ENCODE data around the gene RBM44.

DNA sequence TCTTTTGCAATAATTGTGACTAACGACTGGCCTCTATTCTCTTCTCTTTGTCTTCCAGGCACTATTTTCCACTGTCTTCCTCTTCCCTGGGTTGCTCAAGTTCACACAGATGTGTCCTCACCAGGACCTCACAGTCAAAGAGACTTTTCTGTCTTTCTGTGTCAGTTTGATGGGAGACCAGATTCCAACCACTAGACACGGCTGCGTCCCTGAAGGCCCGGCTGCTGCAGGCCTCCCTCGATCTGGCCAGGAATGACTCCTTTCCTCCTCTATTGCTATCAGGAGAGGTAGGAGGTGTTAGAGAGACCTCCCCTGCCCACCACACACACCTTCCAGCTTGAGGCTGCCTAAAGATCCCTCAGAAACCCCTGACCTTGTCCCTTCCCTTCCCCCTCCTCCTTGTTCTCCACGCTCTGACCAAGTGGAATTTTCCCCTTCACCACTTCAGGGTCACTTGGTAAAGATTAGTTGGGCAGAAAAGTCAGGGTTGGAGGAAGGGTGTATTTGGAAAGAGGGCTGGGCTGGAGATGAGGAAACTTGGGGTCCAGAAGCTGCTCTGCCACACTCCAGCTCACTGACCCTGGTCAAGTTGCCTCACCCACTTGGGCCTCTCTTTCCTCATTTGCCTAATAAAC, 109.2 kb upstream of the COPS8 start:
- RRBS, result no CpG with 5 or more reads among the region's 6 CpGs

GRCh38 chr2:237156389-237156889, 70.8 kb downstream of the COPS8 start:
- RRBS, result 45% methylated on average over 12 of the region's 25 CpGs

DNA sequence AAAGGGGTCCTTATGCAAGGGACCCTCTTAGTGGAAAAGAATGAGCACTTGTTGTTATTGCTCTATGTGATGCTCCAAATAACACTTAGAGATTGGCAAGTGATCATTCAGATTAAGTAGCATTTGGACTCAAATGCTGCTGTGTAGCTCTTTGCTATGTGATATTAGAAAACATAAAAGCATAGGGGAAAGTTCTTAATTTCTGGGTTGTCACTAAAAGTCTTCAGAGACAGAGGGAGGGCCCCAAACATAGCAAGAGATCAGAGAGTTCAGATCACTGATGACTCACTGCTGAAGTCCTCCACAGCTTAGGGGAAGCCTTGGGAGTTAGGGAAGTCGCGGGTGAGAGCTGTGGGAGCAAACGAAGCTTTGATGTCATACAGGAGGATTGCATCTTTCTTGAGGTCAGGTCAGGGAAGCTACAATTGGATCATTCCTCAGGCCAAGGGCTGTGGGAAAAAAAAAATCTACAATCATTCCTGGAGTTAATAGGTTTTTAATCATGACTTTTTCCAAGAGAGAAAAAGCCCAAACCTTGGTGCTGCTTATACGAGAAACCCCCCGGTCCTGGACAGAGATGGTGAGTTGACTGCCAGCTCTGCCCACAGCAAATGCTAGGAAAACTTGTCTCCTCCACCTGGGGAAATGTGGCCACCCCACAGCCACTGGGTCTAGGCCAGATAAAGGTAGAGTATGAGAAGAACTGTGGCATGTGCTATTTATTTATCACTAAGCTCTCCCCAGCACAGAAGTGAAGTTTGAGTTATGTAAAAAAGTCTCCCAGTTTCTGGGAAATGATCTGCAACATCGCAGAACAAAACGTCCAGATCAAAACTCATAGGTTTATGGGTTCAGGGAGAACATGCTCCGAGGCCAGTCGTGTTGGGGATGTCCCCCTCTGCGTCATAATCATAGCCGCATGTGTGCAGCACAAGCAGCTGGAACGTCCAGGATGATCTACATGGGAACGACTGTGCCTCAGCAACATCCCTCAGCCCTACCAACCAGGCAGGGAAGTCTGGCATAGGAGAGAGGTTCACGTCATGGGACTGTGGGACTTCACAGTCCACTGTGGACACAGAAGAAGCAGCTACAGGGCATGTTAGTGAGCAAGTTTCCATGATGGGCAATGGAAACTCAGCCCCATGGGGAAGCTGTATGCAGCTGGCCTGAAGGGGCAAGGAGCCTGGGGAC, 96.4 kb downstream of the COPS8 start:
- RRBS, result no CpG with 5 or more reads among the region's 14 CpGs

DNA sequence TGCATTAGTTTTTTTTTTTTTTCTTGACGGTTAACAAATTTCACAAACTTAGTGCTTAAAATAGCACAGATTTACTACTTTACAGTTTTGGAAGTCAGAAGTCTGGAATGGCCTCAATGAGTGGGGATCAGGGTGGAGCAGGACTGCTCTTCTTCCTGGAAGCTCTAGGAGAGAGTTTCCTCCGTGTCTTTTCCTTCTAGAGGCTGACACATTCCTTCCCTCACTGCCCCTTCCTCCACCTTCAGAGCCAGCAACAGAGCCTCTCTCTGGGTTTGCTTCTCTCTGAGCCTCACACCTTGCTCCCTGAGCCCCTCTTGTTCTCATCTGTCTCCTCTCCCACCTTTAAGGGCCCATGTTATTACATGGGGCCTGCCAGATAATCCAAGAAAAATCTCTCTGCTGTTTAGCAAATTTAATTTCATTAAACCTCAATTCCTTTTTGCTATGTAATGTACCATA, 117.1 kb downstream of the COL6A3 start:
- RRBS, result no CpG with 5 or more reads among the region's 2 CpGs

DNA sequence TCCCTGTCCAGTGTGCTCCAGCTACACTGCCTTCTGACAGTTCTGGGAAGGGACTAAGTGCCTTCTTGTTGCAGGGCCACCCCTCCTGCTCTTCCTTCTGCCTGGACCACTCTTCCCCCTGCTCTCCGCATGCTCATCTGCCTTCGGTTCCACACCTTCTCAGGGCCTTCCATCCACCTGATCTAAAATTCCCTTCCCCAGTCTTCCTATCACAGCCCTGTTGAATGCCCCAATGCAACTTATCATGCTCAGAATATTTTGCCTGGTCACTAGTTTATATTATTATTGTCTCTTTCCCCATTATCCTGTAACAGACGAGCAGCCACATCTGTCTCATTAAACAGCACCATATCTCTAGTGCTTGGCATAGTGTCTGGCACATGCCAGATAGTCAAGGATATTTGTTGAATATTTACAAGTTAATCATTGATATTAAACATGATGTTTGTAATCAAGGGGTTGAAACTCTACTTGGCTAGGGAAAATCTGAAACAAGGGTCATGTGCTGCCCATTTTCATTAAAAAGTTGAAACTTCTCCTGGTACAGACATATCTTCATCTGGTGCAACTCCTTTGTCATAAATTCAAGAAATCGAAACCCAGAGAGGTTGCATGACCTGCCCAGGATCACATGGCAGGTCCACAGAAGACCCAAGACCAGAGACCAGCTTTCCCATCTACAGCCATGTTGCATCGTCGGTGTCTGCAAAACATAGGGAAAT, 28.9 kb downstream of the COL6A3 start:
- RRBS, result no CpG with 5 or more reads among the region's 6 CpGs

DNA sequence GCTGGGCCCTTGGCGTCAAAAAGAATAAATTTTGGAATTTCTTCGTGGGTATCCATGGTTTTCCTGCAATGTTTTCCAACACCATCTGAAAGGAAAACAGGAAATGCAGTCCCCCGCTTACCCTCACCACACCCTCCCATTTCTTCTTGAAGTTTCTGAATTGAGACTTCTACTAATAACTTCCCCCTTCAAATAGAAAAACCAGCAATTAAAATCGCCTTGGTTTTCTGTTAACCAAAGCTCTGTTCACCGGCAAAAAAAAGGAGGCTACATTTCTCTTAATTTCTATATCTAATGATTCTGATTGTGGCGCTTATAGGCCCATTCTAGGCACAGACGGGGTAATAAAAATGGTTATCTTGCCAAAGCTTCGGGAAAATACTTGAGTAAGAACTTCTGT, 483 bp upstream of the COL6A3 start:
- RRBS, result no CpG with 5 or more reads among the region's 8 CpGs

DNA sequence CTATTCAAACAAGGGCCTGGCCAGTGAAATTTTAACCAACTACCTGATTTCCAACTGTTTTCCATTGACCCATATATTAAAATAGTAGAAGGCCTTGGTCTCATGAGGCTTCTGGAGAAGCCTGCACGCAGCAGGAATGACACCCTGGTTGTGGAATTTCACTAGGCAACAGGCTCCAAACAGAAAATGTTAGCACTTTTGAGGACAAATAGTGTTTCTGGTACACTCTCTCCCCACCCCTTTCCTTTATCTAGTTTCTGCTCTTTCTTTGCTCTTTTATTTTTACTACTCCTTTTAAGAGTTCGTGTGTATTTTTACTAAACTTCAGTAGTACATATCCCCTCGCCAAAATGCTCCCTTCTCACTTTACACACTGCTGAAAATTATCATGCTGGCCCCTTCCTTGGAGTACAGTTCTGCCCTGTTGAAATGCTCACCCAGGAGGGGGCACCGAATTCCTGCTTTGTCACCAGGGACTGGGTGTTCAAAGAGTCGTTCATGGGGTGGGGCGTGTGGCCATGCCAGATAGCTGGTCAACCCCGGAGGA, 22.0 kb upstream of the COL6A3 start:
- RRBS, result no CpG with 5 or more reads among the region's 7 CpGs

GRCh38 chr2:237474614-237475197, 12.3 kb upstream of the MLPH start:
- RRBS, result 2% methylated on average over 7 of the region's 25 CpGs

GRCh38 chr2:237497638-237498308, 10.7 kb downstream of the MLPH start:
- RRBS, result no CpG with 5 or more reads among the region's 18 CpGs

DNA sequence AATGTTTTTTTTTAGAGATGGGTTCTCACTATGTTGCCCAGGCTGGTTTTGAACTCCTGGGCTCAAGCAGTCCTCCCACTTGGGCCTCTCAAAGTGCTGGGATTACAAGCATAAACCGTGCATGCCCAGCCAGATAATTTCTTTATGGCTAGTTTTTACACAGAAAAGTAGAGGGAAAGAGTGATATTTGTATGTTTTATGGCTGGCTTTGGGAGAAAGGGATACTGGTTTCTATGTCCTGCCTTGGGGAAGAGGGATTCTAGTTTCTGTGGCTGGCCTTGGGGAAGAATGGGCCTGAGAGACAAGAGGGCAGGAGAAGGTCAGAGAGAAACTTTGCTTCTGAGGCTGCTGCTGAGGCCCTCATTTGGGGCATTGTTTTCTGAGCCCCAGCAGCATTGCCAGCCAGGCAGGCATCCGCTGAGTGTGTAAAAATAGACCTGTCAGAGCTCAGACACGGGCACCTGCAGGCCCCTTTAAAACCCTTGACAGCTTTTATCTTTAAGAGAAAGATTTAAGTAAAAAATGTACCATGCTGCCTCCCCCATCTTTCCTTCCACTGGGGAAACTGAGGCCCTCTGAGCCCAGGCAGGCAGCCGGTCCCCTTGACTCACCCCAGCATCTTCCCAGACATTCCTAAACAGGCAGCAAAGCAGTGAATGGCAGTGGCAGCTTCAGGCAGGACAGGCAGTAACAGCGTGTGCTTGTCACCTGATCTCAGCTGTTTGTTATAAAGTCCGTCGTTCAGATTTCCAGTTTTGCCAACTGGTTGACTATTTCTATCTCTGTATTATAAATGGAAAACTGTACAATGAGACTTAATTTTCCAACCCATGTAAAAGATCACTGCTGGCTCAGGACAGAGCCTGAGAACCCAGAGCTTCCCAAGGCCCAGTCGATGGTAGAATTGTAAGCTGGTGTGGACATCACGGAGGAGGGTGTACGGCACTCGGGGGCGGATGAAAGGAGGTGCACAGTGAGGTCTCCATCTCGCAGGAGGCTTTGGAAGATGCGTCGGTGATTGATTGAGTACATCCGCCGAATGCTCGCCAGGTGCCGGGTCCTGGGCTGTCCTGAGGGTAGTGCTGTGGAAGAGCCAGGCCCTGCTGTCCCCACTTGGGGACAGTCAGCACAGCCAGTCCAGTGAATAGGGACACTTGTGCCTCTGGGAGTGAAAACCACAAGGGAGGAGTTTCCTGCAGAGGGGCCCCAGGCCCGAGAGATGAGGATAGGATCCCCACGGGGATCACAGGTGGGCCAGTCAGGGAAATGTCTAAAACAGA, 27.7 kb downstream of the MLPH start:
- RRBS, result no CpG with 5 or more reads among the region's 21 CpGs

DNA sequence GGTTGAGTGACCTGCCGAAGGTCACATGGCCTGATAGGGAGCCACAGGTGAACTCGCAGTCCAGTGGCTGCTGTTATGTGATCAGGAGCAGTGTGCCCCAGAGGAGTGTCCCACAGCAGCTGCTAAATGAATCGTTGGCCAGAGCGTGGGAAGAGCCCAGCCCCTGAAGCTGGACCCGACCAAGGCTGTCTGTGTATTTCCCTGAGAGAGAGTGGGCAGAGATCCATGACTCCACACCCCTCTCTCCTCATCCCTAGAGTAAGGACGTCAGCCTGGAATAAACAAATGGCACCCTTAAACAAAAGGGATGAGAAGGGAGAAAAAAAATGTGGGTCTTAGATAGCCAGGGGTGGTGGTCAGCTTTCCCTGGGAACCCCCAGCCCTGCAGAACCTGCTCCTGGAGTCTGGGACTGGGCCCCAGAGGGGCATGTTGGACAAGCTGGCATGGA, 26.6 kb upstream of the PRLH start:
- RRBS, result no CpG with 5 or more reads among the region's 6 CpGs

GRCh38 chr2:237540766-237541381, 25.5 kb upstream of the PRLH start:
- RRBS, result no CpG with 5 or more reads among the region's 9 CpGs

DNA sequence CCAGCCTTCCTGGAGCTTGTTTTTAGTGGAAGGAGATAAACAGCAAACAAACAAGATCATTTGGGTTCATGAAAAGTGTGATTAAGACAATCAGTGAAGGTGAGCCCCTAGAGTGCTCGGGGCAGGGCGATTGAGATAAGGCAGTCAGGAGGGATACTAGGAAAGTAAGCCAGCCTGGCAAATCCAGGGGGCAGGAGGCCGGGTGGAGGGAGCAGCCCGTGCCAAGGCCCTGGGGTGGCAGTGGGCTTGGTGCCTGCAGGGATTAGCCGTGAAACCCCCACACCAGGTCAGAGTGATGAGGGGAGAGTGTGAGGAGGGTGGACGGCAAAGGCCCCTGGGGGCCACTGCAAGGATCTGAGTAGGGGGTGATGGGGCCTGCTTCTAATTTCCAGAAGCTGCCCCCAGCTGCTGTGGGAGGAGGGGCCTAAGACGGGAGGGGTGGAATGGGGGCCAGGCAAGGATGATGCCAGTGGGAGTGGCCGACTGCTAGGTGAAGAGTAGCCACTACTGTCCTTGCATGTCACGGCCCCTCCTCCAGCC, 24.6 kb upstream of the PRLH start:
- RRBS, result no CpG with 5 or more reads among the region's 9 CpGs

DNA sequence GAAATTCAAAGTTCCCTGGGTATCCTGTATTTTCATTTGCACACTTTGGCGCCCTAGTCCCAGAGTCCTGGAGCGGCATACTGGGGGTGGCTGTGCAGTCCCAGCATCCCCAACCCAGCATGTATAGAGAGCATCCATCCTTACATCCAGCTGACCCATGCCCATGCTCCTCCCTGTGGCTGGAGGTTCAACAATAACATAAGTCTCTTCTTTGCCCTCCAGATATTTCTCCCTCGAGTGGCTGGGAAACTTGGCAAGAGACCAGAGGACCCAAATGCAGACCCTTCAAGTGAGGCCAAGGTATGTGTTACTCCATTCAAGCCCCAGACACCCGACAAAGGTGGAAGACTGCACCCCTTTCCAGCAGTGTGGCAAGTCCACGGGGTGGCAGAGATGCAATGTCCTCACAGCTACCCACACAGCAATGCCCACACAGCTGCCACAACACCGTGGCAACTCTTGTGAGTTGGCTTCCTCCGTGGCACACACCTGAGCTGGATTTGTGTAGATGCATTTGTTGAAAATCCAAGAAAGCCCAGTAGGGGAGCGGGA, 19.9 kb upstream of the PRLH start:
- RRBS, result no CpG with 5 or more reads among the region's 8 CpGs

DNA sequence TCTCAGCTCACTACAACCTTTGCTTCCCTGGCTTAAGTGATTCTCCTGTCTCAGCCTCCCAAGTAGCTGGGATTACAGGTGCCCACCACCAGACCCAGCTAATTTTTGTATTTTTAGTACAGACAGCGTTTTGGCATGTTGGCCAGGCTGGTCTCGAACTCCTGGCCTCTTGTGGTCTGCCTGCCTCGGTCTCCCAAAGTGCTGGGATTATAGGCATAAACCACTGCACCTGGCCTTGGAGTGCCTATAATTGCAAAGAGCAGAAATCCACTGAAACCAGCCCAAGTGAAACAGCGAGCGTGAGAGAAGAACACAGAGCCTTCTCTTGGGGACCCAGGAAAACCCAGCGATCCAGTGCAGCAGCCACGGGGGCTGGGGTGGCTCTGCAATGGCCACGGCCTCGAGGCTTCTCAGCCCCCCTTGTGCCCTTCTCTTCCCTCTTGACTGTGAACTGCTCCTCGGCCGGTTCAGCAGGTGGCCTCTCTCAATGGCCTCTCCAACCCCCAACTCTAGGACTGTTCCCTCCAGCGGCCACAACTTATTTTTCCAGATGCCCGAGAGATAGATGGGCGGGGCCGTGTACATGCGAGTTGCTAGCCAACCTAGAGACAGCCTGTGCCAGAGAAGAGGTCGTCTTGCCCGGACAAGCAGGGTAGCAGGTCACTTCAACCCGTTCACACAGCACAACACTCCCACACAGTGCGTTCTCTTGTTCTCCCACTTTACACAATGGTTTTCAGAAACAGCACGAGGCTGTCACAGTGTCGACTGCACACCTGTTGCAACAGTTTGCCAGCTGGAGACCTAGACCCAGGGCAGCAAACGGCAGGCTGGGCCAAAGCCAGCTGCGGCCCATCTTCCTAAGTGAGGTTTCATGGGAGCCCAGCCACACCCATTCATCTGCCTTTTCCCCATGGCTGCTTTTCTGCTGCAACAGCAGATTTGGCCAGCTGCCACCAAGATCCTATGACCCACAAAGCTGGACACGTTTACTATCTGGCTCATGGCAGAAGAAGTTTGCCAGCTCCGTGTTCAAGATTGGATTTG, 7.5 kb upstream of the PRLH start:
- RRBS, result no CpG with 5 or more reads among the region's 26 CpGs

GRCh38 chr2:237664126-237664644, 36.8 kb downstream of the LRRFIP1 start:
- RRBS, result no CpG with 5 or more reads among the region's 18 CpGs

DNA sequence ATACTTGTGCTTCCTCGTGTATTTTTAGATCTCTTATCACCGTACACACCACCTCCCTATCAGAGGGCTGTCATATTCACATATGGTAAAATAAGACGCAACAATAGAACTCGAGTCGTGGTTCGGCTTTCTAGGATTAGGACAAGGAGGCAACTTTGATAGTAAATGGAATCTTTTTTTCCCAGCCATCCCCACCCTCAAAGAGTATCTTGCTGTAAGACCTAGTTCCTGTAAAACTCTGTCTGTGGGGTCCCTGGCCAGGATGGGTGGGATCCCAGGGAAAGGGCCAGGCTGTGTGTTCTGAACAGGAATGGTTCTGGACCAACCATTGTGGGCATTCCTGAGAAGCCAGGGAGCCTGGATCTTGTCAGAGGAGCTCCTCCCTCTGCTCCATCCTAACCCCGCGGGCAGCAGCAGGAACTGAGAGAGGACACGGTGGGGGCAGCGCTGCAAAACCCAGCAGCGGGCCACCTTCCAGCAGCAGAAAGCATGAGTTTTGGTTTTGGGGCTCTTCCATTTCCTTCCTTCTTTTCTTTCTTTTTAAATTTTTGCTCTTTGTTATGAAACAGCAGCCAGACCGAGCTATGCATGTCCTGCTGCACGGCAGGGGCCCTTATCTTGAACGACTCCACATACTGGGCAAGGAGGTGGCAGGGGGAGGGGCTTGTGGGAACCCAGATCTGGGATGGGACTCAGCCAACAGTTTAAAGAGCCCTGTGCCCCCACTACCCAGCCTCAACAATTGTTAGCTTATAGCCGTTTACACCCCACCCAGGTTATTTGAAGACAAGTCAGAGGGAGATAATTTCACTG, 75.0 kb downstream of the LRRFIP1 start:
- RRBS, result no CpG with 5 or more reads among the region's 15 CpGs

DNA sequence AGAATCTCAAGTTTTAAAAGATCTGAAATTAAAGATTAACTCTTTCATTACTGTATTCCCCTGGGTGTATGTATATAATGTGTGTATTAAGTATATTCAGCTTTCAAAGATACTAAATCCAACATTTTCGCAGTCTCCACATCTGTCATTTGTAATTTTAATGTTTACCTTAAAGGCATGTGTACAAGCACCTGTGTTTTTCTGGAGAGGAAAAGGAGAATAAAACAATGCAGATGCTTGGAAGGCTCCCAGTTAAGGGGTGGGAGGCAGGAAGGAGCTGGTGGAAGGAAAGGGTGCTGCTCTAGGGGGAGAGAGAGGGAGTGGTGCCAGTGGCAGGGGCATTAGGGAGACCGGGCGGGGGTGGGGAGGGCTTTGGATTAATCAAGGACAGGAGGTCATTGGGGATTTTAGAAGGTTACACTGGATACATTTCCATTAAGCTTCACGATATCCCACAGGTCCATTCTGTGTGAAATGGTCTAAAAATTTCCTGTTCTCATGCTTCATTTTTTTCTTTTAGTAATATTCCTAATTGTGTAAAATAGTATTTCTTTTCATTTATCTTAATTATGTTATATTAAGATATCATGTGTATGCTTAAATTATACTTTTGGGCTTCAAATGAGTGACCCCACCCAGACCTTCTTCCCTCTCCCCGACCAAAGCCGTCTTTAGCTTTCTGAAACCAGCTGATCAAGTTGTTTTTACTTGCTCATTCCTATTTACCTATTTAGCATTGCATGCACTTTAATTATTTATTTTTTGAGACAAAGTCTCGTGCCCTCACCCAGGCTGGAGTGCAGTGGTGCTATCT, 70.2 kb upstream of the RBM44 start:
- RRBS, result no CpG with 5 or more reads among the region's 7 CpGs

DNA sequence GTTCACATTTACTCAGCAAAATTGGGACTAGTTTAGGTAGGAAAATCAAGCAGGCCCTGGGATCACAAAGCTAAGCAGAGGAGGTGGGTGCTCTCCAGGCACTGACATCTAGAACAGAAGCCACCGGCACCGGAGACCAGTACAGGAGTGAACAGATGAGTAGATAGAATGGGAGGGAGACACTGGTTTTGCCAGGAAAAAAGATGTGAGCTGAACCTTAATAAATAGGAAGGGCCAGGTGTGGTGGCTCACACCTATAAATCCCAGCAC, 68.2 kb upstream of the RBM44 start:
- RRBS, result no CpG with 5 or more reads among the region's 2 CpGs

DNA sequence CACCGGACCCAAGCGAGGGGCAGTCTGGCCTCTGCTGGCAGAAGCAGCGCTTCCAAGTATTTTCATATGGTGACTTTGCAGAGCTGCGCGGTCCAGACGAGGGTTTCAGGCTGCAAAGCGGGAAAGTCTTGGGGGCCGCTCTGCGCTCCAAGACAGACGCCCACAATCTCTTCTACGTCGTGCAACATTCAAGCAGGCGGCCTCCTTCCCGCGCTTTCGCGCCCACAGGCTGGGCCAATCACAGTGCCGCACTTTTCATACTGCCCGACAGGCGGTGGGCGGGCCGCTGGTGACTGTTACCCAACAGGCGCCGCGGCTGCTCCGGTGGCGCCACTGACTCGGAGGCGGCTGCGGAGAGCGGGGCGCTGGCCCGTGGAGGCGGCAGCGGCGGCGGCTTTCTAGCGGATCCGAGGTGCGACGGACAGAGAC, at the start of gene RBM44:
TSS of gene RBM44 (plus strand) at position 330 of the 429 bp plus-strand sequence.
- RRBS, result 96% methylated on average over 1 of the region's 41 CpGs